Left colon (tissue), 1 donor: ENCODE measurements around a stretch of chr5.

- PRO-cap: no peak
Measured at GRCh38 chr5:138752336-138752672, 921 bp upstream of the CTNNA1 start.

DNA sequence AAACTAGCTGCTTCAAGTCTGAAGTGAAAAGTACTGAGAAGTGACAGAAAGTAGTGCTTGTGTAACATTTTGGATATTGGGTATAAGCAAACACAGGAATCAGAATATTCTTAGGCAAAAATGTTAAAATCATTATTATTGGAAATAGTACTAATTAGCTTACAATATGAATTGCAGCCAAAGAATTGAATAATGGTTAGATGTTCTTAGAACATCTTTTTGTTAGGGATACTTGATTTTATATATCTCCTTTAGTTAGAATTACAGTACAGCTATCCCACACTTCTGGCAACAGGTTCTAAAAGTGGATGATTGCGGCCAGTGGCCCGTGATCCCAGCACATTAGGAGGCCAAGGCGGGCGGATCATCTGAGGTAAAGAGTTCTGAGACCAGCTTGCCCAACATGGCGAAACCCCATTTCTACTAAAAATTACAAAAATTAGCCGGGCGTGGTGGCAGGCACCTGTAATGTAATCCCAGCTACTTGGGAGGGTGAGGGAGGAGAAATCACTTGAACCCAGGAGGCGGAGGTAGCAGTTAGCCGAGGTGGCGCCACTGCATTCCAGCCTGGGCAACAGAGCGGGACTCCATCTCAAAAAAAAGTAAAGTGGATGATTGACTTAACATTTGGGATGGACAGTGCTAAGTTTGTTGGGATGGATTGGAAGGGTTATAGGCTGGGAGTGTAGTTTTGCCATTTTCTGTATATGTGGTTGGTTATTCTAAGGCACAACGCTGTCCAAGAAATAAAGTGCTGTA lies 3.2 kb downstream of the MATR3 start:
- PRO-cap: no peak

DNA sequence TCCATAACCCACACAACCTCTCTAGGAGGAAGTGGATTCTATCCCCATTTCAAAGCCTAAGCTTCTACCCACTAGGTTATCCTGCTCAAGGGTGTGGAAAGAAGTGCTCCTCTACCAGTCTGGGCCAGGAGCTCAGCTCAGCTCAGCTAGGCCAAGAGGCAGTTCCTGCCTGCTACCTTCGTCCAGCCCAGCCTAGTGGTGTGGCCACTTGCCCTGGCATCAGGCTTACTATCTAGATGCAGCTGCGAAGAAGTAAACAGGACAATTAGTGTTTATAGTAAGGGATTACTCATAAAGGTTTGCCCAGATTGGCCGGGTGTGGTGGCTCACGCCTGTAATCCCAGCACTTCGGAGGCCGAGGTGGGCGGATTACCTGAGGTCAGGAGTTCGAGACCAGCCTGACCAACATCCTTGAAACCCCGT lies 12.7 kb upstream of the SPATA24 start:
- PRO-cap: unidirectional peak, minus-strand start at position 121 of the sequence; unidirectional peak, minus-strand start at position 230 of the sequence

- PRO-cap: no peak
Measured at GRCh38 chr5:139448383-139448985, 9.2 kb upstream of the DNAJC18 start.

DNA sequence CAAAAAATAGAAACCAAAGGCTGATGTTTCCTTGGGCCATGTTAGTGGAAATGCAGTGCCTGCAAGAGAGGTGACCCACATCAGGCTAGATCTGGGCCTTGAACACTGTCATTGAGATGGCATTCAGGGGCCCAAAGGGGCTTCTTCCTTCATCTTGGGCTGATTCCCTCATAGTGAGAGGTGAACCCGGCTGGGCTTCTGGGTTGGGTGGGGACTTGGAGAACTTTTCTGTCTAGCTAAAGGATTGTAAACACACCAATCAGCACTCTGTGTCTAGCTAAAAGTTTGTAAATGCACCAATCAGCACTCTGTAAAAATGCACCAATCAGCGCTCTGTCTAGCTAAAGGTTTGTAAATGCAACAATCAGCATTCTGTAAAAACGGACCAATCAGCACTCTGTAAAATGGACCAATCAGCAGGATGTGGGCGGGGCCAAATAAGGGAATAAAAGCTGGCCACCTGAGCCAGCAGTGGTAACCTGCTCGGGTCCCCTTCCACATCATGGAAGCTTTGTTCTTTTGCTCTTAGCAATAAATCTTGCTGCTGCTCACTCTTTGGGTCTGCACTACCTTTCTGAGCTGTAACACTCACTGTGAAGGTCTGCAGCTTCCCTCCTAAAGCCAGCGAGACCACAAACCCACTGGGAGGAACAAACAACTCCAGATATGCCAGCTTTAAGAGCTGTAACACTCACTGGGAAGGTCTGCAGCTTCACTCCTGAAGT lies 20.4 kb upstream of the STING1 start:
- PRO-cap: no peak

GRCh38 chr5:139530931-139531685 lies 30.0 kb upstream of the UBE2D2 start:
- PRO-cap: no peak

GRCh38 chr5:139669156-139669808 lies 21.1 kb downstream of the CXXC5 start:
- PRO-cap: no peak

DNA sequence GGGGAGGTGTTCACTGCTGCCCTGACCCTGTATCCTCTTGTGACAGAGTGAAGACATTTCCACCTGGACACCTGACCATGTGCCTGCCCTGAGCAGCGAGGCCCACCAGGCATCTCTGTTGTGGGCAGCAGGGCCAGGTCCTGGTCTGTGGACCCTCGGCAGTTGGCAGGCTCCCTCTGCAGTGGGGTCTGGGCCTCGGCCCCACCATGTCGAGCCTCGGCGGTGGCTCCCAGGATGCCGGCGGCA lies 32.1 kb downstream of the CXXC5 start:
- PRO-cap: no peak

DNA sequence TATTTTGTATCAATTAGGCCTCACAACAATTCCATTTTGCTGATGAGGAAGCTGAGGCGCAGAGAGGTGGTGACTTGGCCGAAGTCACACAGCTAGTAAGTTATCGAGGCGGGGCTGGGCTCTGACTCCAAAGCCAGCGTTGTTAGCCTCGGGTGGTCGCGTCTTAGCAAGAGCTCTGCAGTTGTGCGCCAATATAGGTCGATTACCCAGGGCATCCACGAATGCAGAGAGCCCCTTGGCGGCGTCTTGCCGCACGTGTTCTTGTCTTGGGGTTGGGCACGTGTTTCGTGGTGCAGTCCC lies 62.2 kb downstream of the CXXC5 start:
- PRO-cap: no peak

GRCh38 chr5:139711864-139712237 lies 63.7 kb downstream of the CXXC5 start:
- PRO-cap: no peak

GRCh38 chr5:139788581-139788918 lies 7.1 kb upstream of the PSD2 start:
- PRO-cap: no peak

DNA sequence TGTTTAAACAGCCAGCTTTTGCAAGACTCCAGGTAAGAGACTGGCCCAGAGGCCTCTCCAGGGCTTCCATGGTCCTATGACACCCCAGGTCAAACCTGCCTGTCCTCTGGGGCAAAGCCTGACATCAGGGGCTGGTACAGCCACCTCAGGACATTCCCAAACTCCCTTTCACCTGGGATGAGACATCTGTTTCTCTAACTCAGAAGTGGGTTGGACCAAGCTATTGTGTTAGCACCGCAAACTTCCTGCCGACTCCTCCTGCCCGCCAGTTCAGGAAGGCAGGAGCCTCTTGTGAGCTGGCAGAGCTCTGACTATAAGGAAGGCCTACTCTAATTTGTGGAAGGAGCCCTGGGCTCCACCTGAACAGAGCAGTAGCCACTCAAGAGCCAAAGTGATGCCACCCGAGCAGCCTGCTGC lies 81.4 kb downstream of the PSD2 start:
- PRO-cap: no peak

GRCh38 chr5:139985535-139986235 lies 57.4 kb downstream of the NRG2 start:
- PRO-cap: no peak

- PRO-cap: no peak
Measured at GRCh38 chr5:140246381-140246826, 56.5 kb downstream of the PFDN1 start.

- PRO-cap: no peak
Measured at GRCh38 chr5:140255670-140256151, 47.2 kb downstream of the PFDN1 start.

DNA sequence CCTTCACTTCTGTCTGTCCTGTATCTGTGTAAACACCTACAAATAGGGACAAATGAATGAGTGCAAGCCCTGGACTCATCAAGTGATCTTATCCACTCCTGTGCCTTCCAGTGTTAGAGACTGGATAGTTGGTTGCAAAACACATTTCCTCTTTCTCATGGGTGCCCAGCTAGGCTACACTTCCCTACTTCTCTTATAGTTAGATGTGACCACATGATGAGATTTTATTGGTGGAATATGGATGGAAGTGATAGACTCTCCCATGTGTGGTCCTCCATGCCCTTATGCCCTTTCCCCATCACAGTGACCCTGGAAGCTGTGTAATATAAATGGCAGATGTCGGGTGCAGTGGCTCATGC lies 17.0 kb upstream of the PFDN1 start:
- PRO-cap: unidirectional peak, minus-strand start at position 84 of the sequence; unidirectional peak, minus-strand start at position 122 of the sequence

DNA sequence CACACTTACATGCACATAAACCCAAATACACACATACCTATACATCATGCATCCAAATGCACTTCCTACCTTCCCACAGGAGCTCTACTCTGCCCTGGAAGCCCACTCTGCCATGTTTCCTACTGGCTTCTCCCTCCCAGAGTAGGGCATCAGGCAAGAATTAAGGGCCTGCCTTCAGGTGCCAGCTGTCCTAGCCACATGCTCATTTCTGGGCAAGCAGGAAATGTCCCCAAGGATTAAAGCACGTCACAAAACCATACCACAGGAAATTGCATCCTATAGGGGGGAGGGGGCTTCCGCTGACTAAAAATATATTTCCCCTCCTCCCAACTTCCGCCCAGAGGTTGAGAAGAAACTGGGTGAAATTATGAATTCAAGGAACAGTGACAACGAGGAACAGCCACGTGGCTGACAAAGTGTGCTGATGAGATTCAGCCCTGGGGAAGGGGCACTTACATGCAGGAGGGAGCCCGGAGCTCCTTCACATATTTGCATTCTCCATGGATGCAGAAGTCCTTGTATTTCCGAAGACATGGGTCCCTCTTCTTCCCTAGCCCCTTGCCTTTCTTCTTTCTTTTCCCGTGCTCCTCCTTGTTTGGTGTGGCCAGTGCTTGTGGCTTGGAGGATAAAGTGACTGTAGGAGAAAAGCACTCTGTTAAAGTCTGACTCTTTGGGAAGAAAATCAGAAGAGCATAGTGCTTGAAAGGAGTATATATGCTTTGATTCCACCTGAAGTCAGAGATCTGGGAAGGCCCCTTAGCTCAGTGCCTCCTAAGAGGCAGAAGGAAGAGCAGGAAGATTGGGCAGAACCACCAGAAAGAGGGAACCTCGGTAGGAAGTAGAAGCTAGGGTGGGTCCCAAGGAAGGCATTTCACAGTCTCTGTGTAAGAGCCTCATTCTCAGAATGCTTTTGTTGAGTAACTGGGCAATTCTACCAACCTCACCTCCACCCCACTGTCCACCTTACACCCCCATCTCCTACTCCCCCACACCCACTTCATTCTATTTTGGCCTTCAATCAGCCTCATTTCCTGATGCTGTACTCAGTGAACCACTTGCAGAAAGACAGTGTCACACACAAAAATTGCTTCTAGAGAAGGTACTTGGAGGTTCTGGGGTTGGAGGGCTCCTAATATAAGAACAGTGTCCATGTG lies 3.8 kb downstream of the HBEGF start:
- PRO-cap: bidirectional peak, plus-strand start at position 414 of the sequence, minus-strand start at position 210 of the sequence

DNA sequence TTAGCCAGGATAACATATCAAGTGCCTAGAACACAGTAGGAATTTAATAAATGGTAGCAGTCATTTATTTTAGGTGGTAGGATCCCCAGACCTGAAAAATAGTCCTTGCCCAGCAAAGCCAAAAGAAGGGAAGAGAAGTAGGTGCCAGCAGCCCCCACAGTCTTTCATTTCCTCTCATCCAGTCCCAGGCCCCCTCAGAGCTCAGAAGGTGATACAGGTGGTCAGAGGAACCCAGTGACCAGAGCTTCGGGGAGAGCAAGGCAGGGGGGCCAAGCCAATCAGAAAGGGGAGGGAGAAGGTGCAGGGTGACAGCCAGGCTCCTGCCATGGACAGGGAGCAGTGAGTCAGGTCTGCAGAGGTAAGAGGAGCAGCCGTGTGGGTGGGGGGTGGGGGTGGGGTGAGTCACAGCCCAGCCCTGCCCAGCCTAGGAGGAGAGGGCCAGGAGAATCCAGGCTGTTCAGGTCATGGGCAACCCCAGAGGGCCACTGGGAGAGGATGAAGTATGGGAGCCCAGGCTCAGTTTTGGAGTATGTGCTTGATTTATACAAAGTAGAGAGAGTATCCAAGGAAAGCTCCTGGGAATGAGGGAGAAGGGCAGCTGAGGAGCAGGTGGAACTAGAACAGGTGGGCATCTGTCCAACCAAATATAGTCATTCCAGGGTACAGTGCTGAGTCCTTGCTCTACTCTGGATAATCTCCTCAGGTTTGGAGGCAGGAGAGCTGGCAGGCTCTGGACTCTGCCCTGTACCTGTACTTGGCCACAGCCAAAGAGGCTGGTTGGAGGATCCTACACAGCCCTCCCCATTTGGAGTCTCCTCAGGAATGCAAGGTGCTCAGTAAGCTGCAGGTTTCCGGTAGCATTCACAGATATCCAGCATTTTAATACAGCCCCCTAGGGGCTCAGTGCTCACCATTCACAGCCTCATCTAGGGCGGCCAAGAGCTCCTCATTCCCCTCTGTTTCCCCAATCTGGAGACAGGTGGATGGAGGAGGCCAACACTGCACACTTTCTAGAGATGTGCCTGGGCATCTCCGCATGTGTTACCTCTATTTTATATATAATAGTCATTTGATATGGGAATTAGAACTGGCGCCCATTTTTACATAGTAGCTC lies 1.6 kb downstream of the HBEGF start:
- PRO-cap: bidirectional peak, plus-strand start at position 804 of the sequence, minus-strand start at position 688 of the sequence

GRCh38 chr5:140363006-140363522 lies 3.1 kb downstream of the SLC4A9 start:
- PRO-cap: no peak

- PRO-cap: no peak
Measured at GRCh38 chr5:140509556-140510306, 37.7 kb upstream of the EIF4EBP3 start.